Adrenal gland (tissue), 7 donors: ENCODE measurements around a stretch of chr14.

GRCh38 chr14:100711218-100711910 lies 15.3 kb upstream of the DLK1 start:
- PRO-cap, 3 experiments: peak in 3 of 3 experiments; most common plus-strand start chr14:100711302 (in 1); most common minus-strand start chr14:100711603 (in 3)
- RAMPAGE, long total RNA, 4 experiments: no peak in any of the 4 experiments
- RRBS: 50% methylated on average over 3 of the region's 17 CpGs

DNA sequence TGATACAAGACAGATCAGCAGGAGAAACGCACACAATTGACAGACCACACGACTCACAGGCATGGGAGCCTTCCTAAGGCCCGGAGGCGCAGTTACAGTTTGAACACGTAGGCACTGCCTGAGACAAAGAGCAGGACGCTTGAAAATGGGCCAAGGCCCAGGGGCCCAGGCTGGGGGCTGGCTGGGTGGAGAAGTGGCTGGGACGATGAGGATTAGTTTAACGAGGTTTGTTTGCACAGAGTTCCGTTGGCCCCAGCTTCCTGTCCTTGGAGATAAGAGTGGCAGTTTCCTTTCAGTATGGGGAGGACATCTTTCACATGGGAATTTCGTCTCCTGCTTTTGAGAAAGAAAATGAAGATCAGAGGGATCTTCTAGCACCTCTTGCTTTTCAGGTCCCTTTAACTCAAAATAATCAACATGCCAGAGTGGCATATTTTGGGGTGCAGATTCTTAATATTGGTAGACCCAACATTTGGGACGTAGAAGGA lies 44.5 kb downstream of the DLK1 start:
- PRO-cap, 3 experiments: no peak in any of the 3 experiments
- RAMPAGE, long total RNA, 4 experiments: no peak in any of the 4 experiments
- RRBS: no CpG with 5 or more reads among the region's 11 CpGs

DNA sequence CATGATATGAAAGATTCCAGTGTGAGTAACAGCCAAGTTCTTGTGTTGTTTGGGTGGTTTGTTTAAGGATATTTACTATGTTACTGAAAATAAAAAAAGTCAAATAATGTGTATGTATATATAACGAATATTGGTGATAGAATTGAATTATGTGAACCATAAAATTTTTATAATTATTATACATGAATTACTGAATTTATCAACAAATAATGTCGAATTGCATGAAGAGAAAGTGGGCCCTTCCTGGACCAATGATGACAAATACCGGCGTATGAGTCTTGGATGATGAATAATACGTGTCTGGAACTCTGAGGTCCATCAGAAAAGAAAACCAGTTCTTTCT lies 65.2 kb upstream of the RTL1 start:
- PRO-cap, 3 experiments: no peak in any of the 3 experiments
- RAMPAGE, long total RNA, 4 experiments: no peak in any of the 4 experiments
- RRBS: no CpG with 5 or more reads among the region's 5 CpGs

DNA sequence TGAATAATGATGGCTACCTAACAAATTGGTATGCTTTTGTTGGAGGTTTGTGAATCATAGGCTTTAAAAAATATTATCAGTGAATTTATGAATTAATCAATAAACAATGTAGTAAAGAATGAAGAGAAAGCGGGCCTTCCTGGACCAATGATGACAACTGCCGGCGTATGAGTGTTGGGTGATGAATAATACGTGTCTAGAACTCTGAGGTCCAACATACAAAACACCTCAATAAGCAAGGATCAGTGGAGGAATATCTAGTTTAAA lies 68.4 kb upstream of the RTL1 start:
- PRO-cap, 3 experiments: peak in 1 of 3 experiments; most common plus-strand start position 143 of the sequence (in 1)
- RAMPAGE, long total RNA, 4 experiments: no peak in any of the 4 experiments
- RRBS: no CpG with 5 or more reads among the region's 4 CpGs

DNA sequence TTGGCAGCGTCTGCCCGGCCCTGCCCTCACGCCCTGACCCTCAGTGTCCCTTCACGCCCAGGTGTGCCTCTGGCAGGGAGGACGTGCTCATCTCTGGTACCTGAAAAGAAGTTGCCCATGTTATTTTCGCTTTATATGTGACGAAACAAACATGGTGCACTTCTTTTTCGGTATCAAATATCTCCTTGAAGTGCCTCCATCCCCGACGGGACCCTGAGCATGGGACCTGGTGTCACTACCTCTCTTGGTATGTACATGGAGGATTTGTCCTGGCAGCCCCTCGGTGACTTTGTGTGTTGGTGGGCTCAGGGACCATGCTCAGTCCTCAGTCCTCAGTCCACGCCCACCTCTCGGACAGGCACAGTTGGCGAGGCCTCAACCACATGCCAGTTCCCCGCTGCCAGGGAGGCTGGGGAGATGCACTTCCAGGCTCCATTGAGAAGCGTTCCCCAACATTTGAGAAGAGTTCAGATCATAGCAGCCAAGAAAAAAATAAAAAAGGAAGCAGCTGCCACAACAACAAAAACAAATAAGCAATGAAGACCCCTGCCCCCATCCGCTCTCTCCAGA lies 130.2 kb upstream of the RTL1 start:
- PRO-cap, 3 experiments: peak in 1 of 3 experiments; most common plus-strand start position 289 of the sequence (in 1)
- RAMPAGE, long total RNA, 4 experiments: no peak in any of the 4 experiments
- RRBS: no CpG with 5 or more reads among the region's 17 CpGs

- PRO-cap, 3 experiments: no peak in any of the 3 experiments
- RAMPAGE, long total RNA, 4 experiments: no peak in any of the 4 experiments
- RRBS: no CpG with 5 or more reads among the region's 5 CpGs
Observed at GRCh38 chr14:101074394-101074752, 170.9 kb upstream of the RTL1 start.

GRCh38 chr14:101107213-101107550 lies 203.7 kb upstream of the RTL1 start:
- PRO-cap, 3 experiments: no peak in any of the 3 experiments
- RAMPAGE, long total RNA, 4 experiments: no peak in any of the 4 experiments

GRCh38 chr14:101334648-101335202 lies 426.8 kb upstream of the PPP2R5C start:
- PRO-cap, 3 experiments: no peak in any of the 3 experiments
- RAMPAGE, long total RNA, 4 experiments: no peak in any of the 4 experiments
- RRBS: no CpG with 5 or more reads among the region's 11 CpGs

DNA sequence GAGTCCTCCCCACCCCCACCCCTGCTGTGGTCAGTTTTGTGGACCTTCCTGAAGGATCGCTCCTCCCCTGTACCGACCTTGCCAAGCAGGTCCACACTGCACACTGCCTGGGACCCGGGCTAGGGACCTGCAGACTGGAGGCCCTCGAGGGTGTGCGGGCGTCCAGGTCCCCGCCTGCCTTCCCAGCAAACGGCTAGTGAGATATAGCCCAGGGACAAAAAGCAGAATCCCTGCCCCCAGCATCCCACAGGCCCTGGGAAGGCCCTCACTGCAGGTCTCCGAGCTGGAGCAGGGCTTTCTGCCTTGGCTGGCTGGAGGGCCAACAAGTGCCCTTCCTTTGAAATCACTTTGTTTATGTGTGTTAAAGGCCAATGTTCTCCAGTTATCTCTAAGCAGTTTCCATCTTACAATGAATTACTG lies 397.4 kb upstream of the PPP2R5C start:
- PRO-cap, 3 experiments: no peak in any of the 3 experiments
- RAMPAGE, long total RNA, 4 experiments: no peak in any of the 4 experiments
- RRBS: no CpG with 5 or more reads among the region's 9 CpGs

GRCh38 chr14:101476350-101476887 lies 285.1 kb upstream of the PPP2R5C start:
- PRO-cap, 3 experiments: no peak in any of the 3 experiments
- RAMPAGE, long total RNA, 4 experiments: no peak in any of the 4 experiments
- RRBS: no CpG with 5 or more reads among the region's 9 CpGs

DNA sequence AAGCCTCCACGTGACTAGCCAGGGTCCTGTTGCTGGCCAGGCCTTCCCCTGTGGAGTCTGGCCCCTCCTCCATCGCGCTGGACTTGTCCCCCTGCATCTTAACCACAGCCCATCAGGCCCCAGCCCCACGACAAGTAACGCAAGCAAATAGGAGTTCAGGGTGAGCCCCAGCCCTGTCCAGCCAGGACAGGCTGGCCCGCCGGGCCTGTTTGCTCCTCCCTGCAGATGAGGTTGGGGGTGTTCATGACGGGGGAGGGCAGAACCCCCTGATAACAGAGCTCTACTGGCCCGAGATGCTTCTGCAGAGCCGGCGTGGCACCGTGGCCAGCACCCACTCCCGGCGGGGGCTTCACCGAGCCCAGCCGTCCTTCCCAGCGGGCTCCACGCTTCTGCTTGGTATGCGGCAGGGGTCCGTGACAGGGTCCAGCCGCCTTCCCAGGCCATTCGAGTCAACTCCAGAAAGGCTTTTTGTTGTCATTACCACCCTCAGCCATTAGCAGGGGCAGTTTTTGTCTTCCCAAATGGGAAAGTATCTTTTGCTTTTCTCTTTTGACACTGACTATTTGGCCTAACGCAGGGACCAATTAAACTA lies 265.1 kb upstream of the PPP2R5C start:
- PRO-cap, 3 experiments: no peak in any of the 3 experiments
- RAMPAGE, long total RNA, 4 experiments: no peak in any of the 4 experiments
- RRBS: 40% methylated on average over 3 of the region's 23 CpGs

DNA sequence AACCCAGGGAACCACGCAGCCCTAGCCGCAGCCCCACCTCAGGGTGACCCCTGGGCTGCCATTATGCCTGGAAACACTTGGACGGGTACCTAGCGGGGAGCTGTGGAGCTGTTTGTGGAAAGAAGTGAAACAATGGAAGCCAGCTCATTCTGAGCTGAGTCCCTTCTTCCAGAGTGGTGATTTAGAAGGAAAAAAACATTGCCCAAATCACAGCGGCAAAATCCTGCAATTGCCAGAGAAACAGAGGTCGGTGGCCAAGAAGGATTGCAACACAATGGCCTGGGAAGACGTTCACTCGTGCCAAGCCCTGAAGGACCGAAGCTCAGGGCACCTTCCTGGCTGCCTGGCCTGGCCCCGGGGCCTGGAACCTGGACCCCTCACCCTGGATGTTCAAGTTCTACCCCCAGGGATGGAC lies 240.6 kb upstream of the PPP2R5C start:
- PRO-cap, 3 experiments: no peak in any of the 3 experiments
- RAMPAGE, long total RNA, 4 experiments: no peak in any of the 4 experiments
- RRBS: 82% methylated on average over 1 of the region's 10 CpGs

- PRO-cap, 3 experiments: peak in 1 of 3 experiments; most common plus-strand start chr14:101561495 (in 1); most common minus-strand start chr14:101561362 (in 1)
- RAMPAGE, long total RNA, 4 experiments: no peak in any of the 4 experiments
- RRBS: 17% methylated on average over 53 of the region's 101 CpGs
Observed at GRCh38 chr14:101560898-101561719, 200.4 kb upstream of the PPP2R5C start.

DNA sequence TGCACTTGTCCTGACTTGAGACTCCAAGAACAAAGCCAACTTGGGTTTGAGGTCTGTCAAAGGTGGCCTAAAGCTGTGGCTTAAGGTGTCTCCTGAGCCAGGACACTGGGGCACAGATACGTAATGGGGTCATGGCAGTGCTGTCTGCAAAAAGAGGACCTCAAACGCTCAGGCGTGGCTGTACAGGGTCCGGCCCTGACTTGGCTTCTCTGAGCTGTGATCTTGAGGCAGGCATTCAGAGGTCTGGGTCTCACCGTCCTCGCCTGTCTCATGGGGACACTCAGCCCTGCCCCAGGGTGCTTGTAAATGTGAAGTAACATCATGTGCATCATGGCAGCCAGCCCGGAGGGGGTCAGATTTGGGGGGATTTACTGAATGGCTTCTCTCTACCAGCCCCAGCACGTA lies 171.5 kb upstream of the PPP2R5C start:
- PRO-cap, 3 experiments: no peak in any of the 3 experiments
- RAMPAGE, long total RNA, 4 experiments: no peak in any of the 4 experiments
- RRBS: no CpG with 5 or more reads among the region's 8 CpGs

GRCh38 chr14:101596392-101596690 lies 165.2 kb upstream of the PPP2R5C start:
- PRO-cap, 3 experiments: no peak in any of the 3 experiments
- RAMPAGE, long total RNA, 4 experiments: no peak in any of the 4 experiments
- RRBS: no CpG with 5 or more reads among the region's 3 CpGs

GRCh38 chr14:101731020-101732165 lies 30.1 kb upstream of the PPP2R5C start:
- PRO-cap, 3 experiments: peak in 2 of 3 experiments; most common plus-strand start chr14:101731417 (in 2); most common minus-strand start chr14:101731246 (in 2)
- RAMPAGE, long total RNA, 4 experiments: no peak in any of the 4 experiments
- RRBS: 6% methylated on average over 4 of the region's 16 CpGs

- PRO-cap, 3 experiments: no peak in any of the 3 experiments
- RAMPAGE, long total RNA, 4 experiments: no peak in any of the 4 experiments
- RRBS: no CpG with 5 or more reads among the region's 6 CpGs
Observed at GRCh38 chr14:101773394-101774343, 12.2 kb downstream of the PPP2R5C start.

DNA sequence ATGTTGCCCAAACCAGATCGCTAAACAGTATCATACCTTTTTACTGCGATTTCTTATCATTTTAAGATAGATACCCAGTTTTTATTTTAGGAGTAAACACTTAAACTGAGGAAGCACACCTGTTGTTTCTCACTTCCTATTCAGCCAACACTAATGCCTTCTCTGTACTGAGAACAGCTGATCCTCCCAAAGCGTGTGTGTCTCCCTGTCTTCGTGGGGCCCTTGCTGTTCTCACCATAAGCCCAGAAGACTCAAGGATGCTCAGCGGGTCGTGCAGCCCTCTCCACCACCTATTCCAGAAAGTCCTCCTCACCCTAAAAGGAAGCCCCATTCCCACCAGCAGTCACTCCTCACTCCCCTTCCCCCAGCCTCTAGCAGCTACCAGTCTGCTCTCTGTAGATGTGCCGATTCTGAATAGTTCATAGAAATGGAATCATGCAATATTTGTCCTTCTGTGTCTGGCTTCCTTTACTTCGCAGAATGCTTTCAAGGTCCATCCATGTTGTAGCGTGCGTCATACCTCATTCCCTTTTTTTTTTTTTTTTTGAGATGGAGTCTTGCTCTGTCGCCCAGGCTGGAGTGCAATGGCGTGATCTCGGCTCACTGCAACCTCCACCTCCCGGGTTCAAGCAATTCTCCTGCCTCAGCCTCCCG lies 15.0 kb downstream of the PPP2R5C start:
- PRO-cap, 3 experiments: peak in 2 of 3 experiments; most common minus-strand start position 416 of the sequence (in 2)
- RAMPAGE, long total RNA, 4 experiments: no peak in any of the 4 experiments
- RRBS: no CpG with 5 or more reads among the region's 15 CpGs

DNA sequence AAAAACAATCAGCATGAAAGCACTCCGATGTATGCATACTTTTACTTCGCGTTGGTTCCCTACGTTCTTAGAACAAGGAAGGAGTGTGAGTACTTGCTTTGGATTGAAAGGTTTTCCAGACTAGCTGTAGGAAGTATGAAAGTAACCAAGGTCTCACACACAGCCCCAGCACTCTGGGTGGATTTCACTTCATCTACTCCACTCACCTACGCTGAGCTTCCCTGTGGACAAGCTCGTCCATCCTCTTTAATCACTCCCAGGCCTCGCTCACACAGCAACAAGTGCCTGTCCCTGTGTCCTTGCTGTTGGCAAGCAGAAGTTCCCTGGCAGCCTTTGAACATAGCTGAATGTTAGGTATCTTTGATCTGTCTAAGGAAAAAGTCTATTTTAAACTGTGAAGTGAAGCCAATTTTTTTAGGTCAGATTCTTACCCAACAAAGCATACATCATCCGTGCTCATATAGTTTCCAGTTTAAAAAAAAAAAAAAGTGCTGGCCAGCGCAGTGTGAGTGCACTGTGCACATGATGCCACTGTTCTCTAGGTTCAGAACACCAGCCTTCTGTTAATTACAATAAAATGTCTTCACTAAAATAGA lies 36.3 kb downstream of the PPP2R5C start:
- PRO-cap, 3 experiments: peak in 1 of 3 experiments; most common plus-strand start position 249 of the sequence (in 1); most common minus-strand start position 252 of the sequence (in 1)
- RAMPAGE, long total RNA, 4 experiments: no peak in any of the 4 experiments
- RRBS: no CpG with 5 or more reads among the region's 9 CpGs

DNA sequence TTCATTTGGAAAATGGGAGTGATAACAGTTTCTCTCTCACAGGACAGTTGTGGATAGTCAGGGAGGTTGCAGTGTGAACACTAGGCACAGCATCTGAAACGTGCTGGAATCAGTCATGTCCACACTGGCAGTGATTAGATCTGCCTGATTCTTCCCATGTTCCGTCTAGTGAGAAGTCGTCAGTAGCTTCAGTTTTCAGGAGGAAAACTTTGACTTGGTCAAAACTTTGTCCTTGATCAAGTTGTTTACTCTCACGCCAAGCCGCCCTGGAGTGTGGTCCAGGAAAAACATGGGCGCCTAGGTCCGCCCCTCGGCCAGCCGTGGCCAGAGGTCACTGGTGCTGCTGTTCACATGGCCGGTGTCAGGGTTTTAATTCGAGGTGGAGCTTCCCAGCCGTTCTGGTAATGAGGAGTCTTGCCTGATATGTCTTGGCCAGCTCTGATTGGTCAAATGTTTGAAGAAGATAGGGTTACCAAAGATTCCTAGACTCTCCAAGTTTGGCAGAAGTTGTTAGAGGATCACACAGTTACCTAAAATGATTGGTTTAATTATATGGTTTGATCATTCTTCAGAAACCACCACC lies 71.5 kb downstream of the PPP2R5C start:
- PRO-cap, 3 experiments: peak in 1 of 3 experiments; most common plus-strand start position 503 of the sequence (in 1); most common minus-strand start position 190 of the sequence (in 1)
- RAMPAGE, long total RNA, 4 experiments: no peak in any of the 4 experiments
- RRBS: no CpG with 5 or more reads among the region's 12 CpGs